Subcutaneous preadipocyte (primary cell): ENCODE results near the genes TEX53 and TEX48.

DNA sequence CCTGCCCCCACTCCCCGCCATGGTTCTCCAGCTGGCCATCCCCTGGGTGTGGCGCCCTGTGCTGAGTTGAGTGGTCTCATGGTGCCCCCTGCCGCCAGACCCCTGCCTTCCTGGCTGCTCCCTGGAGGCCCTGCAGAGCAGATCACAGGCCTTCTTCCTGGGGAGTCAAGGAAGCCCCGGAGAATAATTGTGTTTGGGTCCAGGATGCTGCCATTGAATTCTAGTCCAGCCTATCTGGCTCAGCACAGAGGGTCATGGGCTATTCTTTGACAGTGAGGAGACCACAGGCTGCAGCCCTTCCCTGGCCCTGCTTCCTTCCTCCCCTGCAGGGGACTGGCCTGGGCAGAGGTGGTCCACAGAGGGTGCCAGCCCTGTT, 124.3 kb downstream of the RGS3 start:
- CAGE, long polyA plus RNA: no peak

DNA sequence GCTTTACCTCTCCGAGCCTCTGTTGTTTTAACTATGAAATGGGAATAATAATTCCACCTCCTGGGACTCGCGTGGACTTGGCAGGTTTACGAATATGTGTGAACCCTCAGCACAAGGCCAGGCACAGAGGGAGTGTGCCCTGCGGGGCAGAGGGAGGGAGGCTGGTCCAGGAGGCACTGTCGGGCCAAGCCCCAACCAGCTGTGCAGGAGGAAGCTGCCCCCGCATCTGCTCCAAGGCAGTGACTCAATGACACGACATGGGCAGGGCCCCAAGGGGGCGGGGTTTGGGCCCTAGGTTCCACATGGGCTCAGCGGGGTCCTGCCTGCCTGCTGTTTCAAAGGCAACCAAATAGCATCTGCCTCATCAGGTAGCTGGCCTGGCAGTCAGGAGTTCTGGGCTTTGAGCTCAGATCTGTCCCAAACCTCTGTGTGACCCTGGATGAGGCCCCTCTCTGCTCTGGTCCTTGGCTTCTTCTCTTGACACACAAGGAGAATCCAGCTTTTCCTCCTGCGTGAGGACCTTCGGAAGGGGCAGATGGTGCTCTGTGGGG, 138.6 kb downstream of the RGS3 start:
- CAGE, long polyA plus RNA: no peak

- CAGE, long polyA plus RNA: no peak
Measured at GRCh38 chr9:113624804-113625220, 161.3 kb downstream of the RGS3 start.

- CAGE, long polyA plus RNA: no peak
Measured at GRCh38 chr9:113878994-113879843, 3.1 kb downstream of the ZNF618 start.

GRCh38 chr9:113933091-113933602, 57.0 kb downstream of the ZNF618 start:
- CAGE, long polyA plus RNA: no peak

DNA sequence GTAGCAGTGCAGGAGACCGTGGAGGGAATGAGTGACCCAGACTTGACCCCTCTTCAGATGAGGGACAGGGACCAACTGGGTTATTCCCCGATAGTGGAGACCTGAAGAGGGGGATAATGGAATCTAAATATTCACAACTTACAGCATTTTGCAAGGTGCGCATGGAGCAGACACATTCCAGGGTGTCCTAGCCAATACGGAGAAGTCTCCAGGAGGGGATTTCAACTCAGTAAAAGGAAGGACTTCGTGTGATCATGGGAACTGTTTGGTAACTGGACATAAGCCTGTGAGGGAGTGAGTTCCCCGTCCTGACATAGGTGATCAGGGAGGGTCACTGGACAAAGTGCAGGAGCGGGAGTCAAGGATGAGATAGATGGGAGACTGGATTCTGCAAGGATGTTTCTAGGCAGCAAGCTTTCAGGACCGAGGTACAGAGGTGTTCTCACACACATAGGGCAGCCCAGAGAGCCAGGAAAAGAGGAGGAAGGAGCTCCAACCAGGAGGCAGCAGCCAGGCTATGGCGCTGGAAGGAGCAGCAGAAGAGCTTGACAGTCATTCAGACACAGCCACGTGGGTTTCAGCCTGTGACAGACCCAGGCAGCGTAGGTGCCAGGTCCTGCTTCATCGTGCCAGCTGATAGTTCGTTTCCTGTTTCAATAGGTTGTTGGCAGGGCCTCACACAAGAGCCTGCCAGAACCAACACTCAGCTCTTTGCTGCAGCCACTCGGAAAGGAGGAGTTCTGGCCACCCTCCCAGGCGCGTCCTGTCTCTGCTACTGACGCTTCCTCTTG, 84.2 kb downstream of the AMBP start:
- CAGE, long polyA plus RNA: no peak

GRCh38 chr9:114076329-114076840, 1.7 kb downstream of the AMBP start:
- CAGE, long polyA plus RNA: no peak

- CAGE, long polyA plus RNA: no peak
Measured at GRCh38 chr9:114163266-114164173, 8.2 kb downstream of the COL27A1 start.

DNA sequence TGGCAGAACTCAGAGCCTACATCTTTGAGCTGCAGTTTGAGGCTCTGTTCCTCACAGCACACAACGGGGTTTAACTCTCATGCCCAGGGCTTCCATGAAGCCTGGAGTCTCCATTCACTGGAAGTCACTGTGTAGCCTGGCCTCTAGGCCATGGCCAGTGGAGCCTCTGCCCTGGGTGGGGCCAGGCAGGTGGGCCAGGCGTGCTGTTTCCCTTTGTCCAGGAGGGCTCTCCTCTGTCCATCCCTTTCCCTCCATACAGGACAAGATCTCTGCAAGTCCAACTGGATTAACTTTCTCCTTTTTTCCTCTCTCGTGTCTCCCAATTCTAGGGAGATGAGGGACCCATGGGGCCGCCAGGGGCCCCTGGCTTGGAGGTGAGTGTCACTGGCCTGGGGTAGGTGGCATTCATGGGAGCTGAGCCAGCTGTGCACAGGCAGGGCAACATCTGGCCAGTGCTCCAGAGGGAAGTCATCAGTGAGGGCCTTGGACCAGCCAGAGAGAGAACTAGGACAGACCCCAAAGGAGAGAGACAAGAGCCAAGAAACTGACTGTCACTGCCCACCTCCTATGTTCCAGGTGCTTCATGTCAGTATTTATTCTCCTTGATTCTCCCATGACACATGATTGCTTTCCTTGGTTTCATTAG, 80.9 kb upstream of the ORM1 start:
- CAGE, long polyA plus RNA: no peak

GRCh38 chr9:114369460-114369879, 18.3 kb downstream of the AKNA start:
- CAGE, long polyA plus RNA: no peak

DNA sequence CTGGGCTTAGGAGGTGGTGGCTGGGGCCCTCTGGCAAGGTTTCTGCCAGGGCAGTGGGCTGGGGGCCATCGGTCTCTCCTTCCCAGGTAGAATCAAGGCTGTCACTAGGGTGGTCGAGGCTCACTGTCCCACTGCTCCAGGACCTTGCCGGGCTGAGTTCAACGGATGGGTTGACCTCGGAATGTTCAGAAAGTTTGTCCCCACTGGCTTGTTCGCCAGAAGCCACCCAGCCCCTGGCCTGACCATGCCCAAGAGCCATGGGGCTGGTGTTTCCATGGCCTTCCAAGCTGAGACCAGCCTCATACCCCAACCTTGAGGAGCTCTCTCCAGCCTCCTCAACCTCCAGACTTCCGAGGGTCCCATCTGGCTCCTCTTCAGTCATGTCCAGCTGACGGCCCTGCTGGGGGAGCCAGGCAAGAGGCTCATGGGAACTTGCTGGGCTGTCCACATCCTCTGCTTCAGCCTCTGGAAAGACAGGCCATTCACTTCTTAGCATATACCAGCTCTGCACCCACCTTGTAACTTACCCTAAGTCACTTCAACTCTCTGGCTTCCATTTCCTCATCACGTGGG, 10.6 kb downstream of the AKNA start:
- CAGE, long polyA plus RNA: no peak

DNA sequence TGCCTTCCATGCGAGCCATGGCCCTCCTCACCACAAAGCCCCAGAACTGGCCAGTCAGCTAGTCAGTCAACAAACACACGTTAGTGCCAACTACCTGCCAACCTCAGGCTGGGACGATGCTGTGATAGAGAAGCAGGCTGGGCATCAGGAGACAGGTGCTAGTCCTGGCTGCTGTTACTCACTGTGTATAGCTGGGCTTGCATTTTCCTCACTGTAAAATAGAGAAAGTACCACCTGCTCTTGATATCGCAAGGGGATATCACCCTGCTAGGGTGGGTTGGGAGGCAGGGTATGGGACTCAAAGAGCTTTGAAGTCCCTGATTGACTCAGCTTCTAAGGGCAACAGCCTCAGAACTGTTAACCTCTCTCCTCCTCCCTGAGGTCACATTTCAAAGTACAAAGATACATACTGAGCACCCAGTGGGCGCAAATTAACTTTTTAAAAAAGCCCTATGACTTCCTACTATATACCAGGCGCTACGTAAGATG, 2.0 kb downstream of the AKNA start:
- CAGE, long polyA plus RNA: no peak

DNA sequence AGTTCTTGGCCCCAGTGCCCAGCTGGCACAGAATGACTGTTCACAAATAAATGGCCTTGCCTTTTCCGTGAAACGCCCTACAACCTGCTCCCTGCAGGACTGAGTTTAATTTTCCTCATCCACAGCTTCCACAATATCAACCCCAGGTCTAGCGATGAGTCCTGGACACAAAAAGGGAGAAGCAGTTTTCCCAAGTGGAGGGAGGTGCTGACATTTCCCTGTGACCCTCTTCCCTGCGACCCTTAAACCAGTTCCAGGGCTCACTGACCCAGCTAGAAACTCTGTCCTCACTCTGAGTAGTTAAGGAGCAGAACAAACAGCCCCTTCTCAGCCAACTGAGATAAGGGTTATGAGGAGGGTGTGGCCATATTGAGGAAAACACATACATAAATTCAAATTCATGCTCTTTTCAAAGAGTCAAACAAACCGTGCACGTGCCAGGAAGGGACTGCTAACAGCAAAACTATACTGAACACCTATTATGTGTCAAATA, 4.8 kb upstream of the AKNA start:
- CAGE, long polyA plus RNA: no peak

DNA sequence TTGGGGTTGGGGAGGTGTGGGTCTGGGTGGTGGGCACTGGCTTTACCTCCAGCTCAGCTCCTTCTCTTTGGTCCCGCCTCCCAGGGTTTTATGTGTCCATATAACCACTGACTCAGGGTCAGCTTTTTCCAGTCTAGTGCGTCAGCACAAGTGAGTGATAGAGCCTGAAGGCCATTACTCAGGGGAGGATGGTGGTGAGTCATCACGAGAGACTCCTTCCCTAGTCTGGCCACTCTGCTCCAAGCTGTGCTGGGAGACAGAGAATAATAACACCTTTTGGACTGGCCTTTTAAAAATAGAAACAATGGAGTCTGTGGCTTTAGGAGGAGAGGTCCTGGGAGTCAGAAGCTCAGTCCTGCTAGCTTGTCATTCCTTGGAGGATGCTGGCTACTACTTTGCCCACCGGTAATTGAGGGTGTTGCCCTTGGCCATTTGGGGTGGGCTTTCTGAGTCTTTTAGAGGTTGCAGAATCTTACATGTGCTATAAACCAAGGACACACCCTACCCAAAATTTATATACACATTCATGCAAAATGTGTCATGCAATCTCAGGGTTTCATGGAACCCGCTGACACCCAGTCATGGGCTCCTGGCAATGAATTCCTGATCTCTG, 35.5 kb upstream of the ATP6V1G1 start:
- CAGE, long polyA plus RNA: no peak

- CAGE, long polyA plus RNA: no peak
Measured at GRCh38 chr9:114558383-114558915, 29.1 kb upstream of the ATP6V1G1 start.

- CAGE, long polyA plus RNA: no peak
Measured at GRCh38 chr9:114591275-114591837, 3.8 kb downstream of the ATP6V1G1 start.

- CAGE, long polyA plus RNA: no peak
Measured at GRCh38 chr9:114657610-114658207, at the start of gene TEX53. Gene TEX53, minus strand, starts transcription at chr9:114657805.

DNA sequence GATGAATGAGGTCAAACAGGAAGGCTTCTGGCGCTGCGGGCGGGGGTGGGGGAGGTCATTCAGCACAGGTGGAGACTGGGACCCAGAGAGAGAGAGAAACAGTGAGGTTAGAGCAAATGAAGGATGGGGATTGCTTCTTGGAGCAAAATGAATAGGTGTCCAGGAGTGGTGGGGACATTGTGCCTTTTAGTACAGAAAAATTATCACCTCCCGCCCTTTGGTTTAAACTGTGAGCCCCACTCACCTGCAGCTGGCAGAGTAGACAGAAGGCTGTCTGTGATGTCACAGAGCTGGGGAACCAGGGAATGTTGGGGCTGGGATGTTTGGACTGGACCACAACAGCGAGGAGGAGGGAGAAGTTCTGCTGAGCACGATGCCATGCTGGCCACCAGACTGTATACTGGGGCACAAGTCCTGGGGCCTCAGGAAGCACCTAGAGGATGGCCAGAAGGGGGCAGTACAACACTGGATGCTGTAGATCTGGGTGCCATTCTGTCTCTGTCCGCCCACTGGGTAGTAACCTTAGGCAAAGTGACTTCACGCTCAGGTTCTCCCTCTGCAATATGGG, at the start of gene TEX48:
TEX48 (minus strand) TSS at position 402 of the 568 bp plus-strand sequence.
- CAGE, long polyA plus RNA: no peak

GRCh38 chr9:114721325-114722043, 39.5 kb upstream of the TEX48 start:
- CAGE, long polyA plus RNA: no peak

GRCh38 chr9:114820818-114821017, 14.9 kb upstream of the TNFSF15 start:
- CAGE, long polyA plus RNA: no peak